ENCODE measurements around the gene C9orf40.

DNA sequence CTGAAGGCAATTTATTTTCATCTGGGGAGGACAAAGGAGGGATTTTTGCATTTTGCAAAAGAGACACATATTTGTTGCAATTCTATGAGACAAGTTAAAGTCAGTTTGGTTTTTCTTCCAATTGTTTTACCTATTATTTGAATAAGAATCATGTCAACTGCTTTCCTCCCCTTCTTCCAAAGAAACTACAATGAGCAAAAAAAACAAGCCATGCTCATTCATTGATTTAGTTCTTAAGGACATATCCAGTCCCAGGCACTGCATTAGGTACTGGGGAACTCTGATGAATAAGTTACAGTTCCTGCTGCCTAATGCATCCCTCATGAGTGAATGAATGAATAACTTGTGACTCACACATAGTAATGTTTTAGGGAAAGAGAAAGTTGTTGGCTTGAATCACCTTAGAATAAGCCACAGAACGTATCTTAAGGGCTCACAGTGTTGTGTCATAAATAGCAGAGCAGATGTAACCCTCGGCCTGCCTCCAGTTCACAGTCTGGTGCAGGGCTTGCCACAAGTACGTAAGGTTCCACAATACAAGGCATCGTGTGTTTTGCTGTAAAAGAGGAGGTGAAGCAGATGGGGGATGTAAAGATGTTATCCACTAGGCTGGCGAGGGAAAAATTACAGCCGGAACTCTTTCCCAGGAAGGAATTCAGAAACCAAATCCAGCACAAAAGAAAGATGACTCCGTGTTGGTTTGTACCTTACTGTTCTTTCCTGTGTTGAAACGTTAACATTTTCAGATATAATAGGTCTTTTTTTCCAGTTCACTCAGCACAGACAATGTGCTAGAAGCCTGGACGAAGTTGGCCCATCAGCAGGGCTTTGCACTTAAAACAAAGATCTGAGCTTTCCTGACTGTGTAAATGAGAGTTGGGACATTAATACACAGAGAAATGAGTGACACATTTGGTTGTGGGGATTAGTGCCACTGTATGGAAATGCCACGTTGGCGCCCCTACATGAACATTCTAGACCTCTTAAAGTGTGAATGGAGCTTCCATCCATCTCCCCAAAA lies 218.7 kb downstream of the TRPM3 start:
- RRBS, result no CpG with 5 or more reads among the region's 11 CpGs

DNA sequence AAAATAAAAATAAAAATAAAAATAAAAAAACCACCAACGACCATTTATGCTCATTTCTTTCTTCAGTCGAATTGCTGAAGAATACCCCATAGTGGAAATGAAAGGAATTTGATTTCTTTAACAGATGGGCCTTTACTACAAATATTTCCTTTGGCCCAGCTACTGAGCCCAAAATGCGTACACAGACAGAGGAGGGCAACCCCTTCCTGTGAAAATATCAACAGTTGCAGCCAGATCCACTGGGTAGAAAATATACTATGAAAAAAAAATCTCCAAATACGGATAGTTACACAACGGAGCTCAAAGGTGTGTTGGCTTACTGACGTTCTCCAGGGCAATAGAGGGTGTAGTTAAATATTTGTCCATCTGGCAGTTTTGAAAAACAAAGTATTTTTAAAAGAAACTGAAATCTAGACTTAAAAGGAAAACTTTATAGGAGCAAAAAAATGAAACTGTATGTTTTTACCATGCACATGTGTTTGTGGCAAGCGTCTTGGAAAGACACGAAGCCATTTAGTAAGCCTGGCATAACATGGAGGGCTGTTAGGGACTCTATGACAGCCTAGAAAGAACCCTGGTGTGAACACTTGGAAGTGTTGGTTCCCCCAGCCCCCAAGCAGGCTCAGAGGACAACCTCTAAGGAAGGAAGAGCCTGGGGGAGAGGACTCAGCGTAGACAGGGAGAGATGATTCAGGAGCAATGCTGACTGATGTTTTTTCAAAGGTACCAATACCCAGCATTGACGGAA lies 157.8 kb upstream of the TRPM3 start:
- RRBS, result no CpG with 5 or more reads among the region's 10 CpGs

DNA sequence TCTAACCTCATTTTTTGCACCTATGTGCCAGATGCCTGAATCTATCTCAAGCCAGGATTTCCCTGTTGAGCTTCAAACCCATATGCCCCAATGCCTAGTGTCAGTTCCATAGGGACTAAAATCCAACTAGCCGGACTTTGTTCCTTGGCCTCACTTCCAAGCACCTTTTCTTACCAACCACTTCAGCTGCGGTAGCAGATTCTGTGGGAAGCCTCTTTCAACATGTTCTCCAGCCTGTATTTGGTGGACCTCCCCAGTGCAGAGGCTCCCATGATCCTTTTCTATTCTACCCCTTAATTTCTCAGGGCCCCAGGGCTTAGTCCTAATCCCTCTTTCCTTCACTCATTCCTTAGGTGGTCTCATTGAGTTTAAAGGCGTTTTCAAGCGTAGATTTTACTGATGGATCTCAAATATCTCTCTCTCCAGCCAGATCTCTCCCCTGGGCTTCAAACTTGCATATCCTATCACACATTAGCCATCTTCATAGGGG lies 17.4 kb downstream of the C9orf57 start:
- RRBS, result no CpG with 5 or more reads among the region's 4 CpGs

GRCh38 chr9:72355305-72355763 lies 9.7 kb downstream of the ZFAND5 start:
- RRBS, result no CpG with 5 or more reads among the region's 3 CpGs

GRCh38 chr9:72362018-72362476 lies 3.0 kb downstream of the ZFAND5 start:
- RRBS, result no CpG with 5 or more reads among the region's 1 CpG

DNA sequence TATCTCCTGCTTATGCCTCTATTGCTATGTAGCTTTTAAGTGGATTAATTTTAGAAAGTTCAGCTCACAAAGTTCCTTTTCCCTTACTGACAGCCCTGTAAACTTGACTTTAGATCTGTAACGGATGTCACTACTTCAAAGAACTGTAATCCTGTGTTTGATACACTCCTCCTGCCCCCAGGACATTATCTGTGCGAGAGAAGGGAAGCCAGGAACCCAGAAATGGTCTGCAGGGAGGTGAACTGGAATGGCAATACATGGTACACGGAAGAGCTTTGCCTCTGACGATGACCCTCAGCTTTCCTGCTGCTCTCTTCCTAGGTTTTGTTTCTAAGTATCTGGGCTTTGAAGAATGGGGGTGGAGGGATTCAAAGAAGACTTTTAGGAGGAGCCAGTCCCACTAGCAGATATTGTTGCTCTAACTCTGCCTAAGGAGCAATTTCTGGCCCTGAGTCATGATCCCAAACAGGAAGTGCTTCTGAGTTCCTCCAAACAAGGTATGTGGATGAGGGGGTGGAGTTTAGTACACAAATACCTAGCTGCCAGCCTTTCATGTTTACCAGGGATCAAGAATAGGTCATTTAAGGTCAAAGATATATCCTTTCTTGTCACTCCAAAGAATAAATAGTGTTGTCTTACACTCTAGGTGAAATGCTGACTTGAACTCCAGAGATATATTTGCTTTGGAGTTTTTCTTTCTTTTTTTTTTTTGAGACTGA lies 43.4 kb upstream of the TMC1 start:
- RRBS, result no CpG with 5 or more reads among the region's 4 CpGs

DNA sequence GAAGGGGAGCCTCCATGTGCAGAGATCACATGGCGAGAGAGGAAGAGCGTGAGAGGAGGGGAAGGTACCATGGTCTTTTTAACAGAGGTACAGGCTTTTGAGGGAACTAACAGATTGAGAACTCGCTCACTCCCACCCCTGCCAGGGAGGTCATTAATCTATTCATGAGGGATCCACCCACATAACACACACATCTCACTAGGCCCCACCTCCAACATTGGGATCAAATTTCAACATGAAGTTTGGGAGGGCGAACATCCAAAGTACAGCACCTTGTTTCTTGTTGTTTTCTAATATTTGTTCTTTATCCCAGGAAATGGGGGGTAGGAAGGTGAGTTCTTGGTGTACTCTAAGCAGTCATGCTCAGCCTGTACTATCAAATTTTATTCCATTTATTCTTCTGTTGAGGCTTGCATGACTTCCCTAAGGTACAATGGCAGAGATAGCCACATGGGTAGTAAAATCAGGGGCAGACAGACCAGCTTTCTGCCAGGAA lies 18.6 kb downstream of the TMC1 start:
- RRBS, result no CpG with 5 or more reads among the region's 4 CpGs

GRCh38 chr9:72951545-72952452 lies 1.1 kb downstream of the ALDH1A1 start:
- RRBS, result no CpG with 5 or more reads among the region's 6 CpGs

GRCh38 chr9:73259059-73259356 lies 107.3 kb downstream of the ANXA1 start:
- RRBS, result no CpG with 5 or more reads among the region's 11 CpGs

- RRBS, result no CpG with 5 or more reads among the region's 3 CpGs
These were observed 568.9 kb downstream of the ANXA1 start for GRCh38 chr9:73720609-73720912.

GRCh38 chr9:74279787-74280138 lies 217.4 kb upstream of the RORB start:
- RRBS, result no CpG with 5 or more reads among the region's 3 CpGs

GRCh38 chr9:74952081-74953223 lies at the start of gene C9orf40:
TSS of gene C9orf40 (minus strand) at chr9:74952912.
- RRBS, result 2% methylated on average over 21 of the region's 135 CpGs

- RRBS, result no CpG with 5 or more reads among the region's 6 CpGs
These were observed 59.3 kb downstream of the OSTF1 start for GRCh38 chr9:75147464-75148172.

DNA sequence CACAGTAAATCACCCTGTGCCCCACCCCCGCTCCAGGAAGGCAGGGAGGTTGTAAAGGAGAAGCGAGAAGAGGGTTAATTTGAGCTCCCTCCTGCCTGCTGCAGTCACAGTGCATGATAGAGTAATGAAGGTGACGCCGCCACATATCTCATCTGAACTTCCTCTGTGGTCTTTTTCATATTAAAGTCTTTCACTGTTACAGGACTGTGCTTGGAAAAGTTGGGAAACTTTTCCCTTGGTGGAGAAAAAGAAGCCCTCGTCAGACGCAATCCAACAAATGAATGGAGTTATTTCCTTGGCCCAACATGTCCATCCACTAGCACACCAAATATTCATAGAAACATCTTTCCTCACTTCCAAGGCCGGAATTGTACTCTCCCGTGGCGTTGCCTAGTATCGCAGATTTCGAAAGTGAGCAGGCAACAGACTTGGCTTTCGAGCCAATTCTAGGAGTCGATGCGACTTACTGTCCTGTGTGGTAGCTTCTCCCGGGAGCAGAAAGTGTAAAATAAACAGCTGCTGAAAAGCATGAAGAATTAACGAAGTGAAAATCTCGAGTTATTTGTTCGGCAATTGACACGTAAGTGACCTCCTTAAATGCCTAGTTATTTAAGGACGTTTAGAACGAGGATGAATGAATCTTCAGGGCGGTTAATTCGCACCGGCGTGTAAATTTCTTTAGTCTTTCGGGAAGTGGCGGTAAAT lies 622 bp upstream of the PCSK5 start:
- RRBS, result no CpG with 5 or more reads among the region's 27 CpGs

DNA sequence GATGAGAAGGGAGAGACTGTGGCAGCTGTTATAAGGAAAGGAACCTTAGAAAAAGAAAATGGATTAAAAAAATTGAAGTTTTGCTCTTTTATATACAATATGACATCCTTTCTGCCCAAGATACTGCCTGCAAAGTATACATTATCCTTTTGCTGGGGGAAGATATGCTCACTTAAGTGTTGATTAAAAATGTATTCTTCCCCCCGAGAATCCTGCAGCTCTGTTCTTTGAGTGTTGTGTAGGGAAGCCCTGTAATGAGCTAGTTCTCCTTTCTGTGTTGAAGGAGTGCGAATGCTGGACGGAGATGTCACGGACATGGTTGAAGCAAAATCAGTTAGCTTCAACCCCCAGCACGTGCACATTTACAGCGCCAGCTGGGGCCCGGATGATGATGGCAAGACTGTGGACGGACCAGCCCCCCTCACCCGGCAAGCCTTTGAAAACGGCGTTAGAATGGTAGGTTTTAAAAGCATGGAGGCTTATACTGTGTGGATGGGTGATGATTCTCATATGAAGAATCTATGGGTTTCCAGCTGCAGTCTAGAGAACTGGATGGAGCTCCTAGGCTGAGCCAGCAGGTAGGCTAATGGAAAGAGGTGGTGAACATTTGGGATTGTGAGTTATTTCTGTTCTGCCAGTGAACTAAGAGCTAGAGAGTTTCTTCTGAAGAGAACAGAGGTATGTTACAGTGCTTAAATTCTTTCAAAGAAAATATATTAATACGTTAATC lies 181.1 kb downstream of the PCSK5 start:
- RRBS, result no CpG with 5 or more reads among the region's 12 CpGs

DNA sequence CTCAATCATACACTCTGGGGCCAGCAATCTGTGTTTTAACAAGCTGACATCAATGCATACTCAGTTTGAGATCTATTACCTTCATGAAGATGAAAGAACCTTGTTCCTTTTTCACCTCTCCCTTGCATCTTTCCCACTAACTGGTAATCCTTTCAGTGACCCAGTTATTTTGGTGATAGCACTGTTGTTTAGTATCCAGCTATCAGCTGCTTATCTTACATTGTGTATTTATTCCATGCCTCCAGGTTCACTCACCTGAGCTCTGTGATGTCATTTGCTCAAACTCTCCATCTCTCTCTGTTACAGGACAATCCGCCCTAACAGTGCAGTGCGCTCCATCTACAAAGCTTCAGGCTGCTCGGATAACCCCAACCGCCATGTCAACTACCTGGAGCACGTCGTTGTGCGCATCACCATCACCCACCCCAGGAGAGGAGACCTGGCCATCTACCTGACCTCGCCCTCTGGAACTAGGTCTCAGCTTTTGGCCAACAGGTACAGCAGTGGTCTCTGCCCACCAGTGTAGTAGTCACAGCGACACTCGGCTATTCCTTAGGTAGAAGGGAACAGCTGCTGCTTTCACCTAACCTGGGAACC lies 235.5 kb downstream of the RFK start:
- RRBS, result no CpG with 5 or more reads among the region's 10 CpGs

- RRBS, result no CpG with 5 or more reads among the region's 2 CpGs
These were observed 1.4 kb downstream of the GCNT1 start for GRCh38 chr9:76460550-76460671.

DNA sequence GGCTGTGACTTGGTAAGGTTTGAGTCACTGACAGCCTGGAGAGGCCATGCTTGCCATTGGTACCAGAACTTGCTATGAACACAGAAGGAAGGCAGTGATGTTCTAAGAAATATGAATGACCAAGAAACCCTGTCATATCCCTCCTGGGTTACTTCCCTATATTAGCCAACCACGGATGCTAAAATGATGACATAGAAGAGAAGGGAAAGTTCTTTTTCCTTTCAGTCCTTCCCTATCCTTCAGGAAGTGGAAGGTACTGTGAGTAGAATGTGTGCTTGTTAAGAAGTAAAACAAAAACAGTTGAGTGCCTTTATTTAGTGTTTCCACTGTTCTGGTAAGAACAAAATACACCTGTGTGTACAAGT lies 136.7 kb downstream of the GCNT1 start:
- RRBS, result no CpG with 5 or more reads among the region's 1 CpG

DNA sequence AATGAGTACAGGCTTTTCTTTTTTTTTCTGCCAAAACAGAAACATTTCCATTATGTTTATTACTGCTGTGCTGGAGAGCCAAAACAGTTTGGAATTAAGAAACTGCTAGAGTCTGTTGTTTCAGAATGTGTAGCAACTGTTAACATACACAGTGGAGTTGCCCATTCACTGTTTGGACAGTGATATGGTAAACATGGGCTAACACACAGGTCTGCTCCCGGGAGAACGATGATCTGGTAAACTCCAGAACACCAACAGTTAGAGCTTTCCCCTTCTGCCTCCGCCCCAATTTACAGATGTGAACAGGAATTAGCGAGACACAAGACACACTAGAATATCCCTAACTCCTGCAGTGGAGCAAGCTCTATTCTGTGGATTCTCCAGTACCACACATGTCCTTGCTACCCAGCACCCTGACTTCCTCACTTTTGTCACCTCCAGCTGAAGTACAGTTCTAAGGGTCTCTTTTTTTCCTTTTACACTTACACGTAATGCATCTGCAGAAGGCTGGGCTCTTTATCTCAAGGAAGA lies 771 bp downstream of the PRUNE2 start:
- RRBS, result no CpG with 5 or more reads among the region's 5 CpGs

DNA sequence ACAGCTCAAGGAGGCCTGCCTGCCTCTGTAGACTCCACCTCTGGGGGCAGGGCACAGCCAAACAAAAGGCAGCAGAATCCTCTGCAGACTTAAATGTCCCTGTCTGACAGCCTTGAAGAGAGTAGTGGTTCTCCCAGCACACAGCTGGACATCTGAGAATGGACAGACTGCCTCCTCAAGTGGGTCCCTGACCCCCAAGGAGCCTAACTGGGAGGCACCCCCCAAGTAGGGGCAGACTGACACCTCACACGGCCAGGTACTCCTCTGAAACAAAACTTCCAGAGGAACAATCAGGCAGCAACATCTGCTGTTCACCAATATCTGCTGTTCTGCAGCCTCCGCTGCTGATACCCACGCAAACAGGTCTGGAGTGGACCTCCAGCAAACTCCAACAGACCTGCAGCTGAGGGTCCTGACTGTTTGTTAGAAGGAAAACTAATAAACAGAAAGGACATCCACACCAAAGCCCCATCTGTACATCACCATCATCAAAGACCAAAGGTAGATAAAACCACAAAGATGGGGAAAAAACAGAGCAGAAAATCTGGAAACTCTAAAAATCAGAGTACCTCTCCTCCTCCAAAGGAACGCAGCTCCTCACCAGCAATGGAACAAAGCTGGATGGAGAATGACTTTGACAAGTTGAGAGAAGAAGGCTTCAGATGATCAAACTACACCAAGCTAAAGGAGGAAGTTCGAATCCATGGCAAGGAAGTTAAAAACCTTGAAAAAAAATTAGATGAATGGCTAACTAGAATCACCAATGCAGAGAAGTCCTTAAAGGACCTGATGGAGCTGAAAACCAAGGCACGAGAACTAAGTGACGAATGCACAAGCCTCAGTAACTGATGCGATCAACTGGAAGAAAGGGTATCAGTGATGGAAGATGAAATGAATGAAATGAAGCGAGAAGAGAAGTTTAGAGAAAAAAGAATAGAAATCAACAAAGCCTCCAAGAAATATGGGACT lies 231.8 kb downstream of the VPS13A start:
- RRBS, result no CpG with 5 or more reads among the region's 9 CpGs